Hair follicular keratinocyte (primary cell): ENCODE measurements around the genes ZNF529 and ZNF573.

- RAMPAGE, long total RNA, result start-site peak on the plus strand at chr19:36573360-36573437, 20 and 19 reads in 2 replicates
These were observed at the start of gene ZNF529 for GRCh38 chr19:36572548-36573916. Gene ZNF529 (minus strand): TSS chr19:36573292.

GRCh38 chr19:36573917-36574617 is 975 bp upstream of the ZNF529 start:
- RAMPAGE, long total RNA, result no peak

- RAMPAGE, long total RNA, result no peak
These were observed 813 bp upstream of the ZNF345 start for GRCh38 chr19:36849494-36850631.

DNA sequence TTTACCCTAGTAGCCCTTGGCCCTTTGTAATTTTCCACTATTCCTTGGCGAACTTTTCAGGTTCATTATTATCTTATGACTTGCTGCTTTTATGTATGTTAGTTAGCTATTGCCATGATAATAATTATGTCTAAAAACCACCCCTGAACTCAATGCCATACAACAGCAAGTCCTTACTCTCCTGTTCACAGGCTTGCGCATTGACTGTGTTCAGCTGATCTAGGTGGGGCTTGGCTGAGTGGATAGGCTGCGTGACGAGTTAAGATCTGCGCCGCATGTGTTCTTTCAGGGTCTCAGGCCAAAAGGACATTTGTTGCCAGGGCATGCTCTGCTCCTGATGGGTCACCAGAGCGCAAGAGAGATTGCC is 790 bp downstream of the ZNF568 start:
- RAMPAGE, long total RNA, result no peak

DNA sequence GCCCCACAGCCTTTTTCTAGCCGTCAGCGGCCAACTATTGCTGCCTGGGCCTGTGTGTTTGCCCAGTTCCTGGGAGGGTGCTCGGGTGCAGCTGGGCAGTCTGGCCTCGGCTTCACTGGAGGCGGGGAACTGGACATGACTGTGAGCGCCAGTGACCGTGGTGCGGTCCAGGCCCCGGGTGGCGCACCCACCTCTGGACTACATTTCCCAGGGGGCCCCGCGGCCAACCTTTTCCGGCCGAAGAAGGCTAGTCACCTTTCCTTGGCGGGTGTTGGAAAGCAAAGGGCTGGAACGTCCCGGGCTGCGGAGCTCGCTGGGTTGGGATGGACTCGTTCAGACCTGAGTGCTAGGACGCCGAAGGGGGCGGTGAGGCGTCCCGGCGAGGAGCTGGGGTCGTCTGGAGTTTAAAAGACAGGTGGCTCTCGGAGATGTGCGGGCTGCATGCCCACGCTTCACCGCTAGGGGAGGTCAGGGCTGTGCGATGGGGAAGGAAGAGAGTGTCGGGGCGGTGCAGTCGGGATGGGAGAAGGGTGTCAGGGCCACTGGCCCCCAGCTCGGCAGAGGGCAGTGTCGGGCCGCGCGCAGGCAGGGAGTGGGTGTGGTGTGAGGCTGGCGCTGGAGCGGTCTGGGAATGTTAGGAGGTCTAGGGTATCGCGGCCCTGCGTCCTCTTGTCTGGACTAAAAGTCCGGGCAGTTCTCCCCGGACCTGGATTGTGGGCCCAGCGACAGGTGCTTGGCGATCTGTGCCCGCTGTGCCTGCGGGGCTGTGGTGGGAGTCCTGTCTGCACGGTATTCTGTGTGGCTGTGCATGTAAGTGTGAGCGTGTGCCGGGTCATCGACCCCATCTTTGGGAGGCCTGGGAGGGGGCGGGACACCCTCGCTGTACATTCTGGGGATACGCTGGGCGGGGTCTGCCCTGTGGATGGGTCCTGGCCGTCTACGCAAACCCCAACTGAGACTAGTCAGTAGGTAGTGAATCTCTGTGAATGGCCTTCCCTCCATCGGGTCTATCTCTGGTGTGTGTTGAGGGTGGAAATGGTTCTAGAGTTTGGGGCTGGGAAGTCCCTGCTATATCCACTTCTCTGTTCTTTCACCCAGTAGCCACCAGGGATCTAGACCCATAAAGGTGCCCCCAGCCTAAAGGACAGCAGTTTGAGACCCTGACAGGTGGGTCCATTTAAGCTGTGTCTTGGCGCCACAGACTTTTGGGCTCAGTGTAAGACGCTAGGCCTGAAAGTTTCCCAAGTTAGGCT is 57.2 kb downstream of the ZNF568 start:
- RAMPAGE, long total RNA, result no peak

- RAMPAGE, long total RNA, result no peak
These were observed 21.9 kb upstream of the ZNF875 start for GRCh38 chr19:37312257-37313174.

DNA sequence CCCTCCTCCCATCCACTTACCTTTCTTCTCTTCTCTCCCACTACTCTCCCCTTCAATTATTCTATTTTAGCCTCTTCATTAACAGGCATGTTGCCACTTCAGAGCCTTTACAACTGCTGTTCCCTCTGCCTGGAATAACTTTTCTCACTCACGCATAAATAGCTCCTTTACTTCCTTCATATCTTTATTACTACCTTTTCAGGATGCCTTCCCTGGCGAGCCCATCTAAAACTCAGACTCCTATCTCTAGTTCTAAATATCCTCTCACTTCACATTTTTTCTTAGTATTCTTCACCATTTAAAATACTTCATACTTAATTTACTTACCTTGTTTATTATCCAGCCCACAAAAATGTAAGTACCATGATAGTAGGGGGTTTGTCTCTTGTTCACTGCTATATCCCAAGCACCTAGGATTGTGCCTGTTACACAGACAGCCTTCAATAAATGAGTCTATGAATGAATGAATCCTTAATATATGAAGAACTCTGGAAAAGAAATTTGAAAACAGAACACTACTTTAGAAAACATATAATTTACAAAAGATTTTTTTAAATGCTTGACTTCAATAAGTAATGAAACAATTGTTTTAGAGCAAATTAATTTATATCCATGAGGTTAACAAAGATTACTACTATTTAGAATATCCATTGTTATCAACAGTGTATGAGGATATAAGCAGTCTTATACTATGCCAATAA is 2.1 kb downstream of the ZNF569 start:
- RAMPAGE, long total RNA, result no peak

- RAMPAGE, long total RNA, result no peak
These were observed 23.7 kb downstream of the ZNF573 start for GRCh38 chr19:37755760-37756012.

DNA sequence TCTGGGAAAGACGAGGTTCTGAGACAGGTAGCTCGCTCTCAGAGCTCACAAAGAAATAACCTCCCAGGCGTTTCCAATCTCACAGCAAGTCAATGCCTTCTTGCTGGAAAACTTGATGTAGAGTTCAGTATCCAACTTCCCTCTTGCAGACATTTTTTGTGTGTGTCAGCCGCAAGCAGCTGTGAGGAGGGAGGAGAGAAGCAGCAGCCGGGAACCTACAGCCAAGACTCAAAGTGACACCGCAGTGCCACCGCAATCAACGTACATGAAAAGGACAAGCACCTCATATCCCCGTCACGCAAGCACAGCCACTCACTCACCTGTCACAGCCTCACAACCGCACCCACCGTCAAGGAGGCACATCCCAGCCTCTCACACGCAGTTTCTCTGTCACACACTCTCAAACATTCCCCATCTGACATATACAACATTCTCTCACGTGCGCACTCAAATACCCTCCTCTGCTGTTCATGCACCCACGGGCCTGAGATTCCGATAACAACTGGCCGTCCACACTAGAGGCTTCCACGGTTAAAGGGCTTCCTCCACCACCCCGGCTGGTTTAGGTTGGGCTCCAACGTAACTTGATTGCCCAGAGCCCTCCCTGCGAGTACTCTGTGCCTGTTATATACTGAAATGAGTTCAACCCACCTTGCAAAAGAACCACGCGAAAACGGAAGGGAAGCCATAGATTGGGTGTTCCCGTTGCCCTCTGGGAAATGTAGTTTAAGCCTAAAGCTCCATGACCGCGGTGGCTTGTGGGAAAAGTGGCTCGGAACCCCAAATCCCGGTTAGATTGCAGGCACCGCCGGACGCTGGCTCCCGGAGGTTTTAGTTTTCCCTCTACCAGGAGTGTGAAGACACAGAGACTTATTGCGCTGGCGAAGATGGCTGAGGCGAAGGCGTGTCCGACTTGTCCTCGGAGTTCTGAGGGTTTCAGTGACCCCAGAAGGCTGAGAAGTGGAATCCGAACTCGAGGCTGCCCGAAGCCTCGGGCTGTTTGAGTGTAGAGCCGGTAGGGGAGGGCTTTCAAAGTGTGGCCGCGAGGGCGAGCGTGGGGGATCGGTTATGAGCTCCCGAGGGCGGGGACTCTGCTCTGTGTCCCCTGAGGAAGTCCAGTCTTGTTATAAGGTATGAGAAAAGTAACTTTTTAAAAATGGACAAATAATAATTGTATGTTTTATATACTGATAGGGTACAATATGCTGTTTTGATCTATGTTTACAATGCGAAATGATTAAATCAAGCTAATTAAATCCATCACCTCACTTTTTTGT is at the start of gene ZNF573:
TSS of gene ZNF573 (minus strand) at position 694 of the 1,277 bp plus-strand sequence.
- RAMPAGE, long total RNA, result no peak

DNA sequence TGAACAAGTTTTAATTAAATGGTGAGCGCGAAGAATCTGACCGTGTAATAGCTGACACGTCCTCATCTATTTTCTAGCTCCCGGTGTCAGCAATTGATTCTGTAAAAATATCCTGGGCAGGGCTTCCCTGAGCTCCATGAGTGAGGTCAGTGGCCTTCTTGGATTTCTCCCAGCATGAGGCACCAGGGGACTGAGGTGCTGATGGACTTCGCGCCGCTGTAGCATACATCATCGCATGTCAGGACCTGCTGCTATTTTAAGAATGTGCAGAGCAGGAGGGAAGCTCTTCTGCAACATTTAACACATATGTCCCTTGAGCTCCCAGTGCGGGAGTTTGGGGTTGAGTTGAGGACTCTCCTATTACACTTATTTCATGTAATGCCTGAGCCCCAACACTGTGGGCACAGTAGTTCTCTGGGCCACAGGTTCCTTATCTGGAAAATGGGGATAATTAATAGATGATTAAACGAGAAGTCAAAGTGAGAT is 27.1 kb downstream of the SIPA1L3 start:
- RAMPAGE, long total RNA, result no peak

- RAMPAGE, long total RNA, result no peak
These were observed 32.8 kb downstream of the SIPA1L3 start for GRCh38 chr19:37939828-37940194.

DNA sequence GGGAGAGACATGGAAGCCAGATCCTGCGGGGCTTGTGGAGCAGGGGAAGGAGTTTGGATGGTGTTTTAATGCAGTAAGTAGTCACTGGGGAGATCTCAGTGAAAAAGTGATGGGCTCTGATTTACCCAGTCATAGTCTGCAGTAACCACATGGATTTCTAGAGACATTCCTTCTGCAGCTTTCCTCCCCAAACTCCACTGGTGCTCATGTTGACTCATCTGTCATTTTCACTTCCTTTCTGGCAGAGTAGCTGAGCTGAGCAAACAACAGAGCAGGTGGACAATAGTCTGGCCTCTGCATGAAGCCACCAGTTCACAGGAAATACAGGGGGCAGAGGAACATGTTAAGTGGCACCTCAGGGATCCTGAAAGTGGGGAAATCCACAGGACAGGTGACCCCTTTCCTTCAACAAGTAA is 144.0 kb downstream of the DPF1 start:
- RAMPAGE, long total RNA, result no peak

- RAMPAGE, long total RNA, result no peak
These were observed 3.9 kb upstream of the DPF1 start for GRCh38 chr19:38227787-38228387.

DNA sequence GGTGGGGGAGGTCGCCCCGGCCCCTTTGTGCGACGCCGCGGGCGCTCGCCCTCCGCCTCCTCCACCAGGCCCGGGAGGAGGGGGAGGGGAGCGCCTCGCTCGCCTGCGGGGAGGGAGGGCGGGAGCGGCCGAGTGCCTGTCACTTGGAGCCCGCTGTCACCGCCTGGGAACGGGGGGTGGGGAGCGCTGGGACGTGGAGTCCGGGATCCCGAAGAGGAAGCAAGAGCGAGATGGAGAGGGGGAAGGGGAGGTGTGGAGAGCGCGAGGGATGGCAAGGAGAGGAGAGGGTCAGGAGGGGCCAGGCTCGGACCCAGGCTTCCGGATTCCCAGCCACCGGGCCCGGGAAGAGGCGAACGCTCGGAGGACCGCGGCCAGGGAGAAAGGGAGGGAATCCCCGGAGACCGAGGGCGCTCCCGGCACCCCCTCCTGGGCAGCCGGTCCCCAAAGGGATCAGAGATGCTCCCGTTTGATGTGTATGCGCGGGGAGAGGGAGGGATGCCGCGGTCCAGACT is 4.5 kb upstream of the DPF1 start:
- RAMPAGE, long total RNA, result no peak

GRCh38 chr19:38287673-38288080 is 16.4 kb upstream of the C19orf33 start:
- RAMPAGE, long total RNA, result no peak

- RAMPAGE, long total RNA, result no peak
These were observed 3.3 kb downstream of the CATSPERG start for GRCh38 chr19:38338854-38339424.

DNA sequence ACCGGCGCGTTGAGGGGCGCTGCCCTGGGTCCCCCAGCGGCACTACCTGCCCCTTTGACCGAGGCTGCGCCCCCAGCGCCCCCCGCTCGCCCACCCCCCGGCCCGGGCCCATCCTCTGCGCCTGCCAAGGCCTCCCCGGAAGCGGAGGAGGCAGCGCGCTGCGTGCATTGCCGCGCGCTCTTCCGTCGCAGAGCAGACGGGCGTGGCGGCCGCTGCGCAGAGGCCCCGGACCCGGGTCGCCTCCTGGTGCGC is 7.1 kb downstream of the SPRED3 start:
- RAMPAGE, long total RNA, result no peak

DNA sequence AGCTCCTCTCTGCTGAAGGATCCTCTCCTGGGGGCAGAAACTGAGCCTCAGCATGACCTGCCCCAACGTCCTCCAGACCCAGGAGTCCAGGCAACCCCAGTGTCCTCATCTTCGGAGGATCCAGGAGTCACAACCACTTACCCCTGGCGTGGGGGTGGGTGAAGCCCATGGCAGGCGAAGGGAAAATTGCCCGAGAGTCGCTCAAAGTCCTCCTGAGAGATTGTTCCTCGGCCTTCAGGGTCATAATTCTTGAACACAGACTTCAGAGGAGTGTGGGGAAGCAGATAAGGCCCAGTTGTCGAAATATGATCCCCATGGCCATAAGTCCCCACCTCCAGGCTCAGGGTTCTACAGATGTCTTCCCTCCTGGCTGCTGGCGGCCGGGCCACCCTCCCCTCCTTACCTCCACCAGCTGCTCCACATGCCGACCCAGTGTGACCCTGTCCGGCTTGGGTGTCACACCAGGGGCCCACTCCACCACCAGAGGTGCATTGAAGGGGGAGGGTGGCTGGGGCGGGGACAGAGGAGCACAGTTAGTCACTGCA is 10.0 kb downstream of the FAM98C start:
- RAMPAGE, long total RNA, result no peak

- RAMPAGE, long total RNA, result no peak
These were observed 57.0 kb downstream of the RYR1 start for GRCh38 chr19:38490359-38490976.

- RAMPAGE, long total RNA, result no peak
These were observed 58.1 kb downstream of the MAP4K1 start for GRCh38 chr19:38559680-38560083.